MCF 10A (cell line): ENCODE measurements around the genes PHGDH, FAM72C, PDZK1, CD160 and ANKRD35.

- PRO-cap = bidirectional peak, plus-strand start at chr1:119711936, minus-strand start at chr1:119711762
- RRBS = no CpG with 5 or more reads among the region's 23 CpGs
Observed at GRCh38 chr1:119711606-119712182, at the start of gene PHGDH. TSS of gene PHGDH (plus strand) at chr1:119711934.

DNA sequence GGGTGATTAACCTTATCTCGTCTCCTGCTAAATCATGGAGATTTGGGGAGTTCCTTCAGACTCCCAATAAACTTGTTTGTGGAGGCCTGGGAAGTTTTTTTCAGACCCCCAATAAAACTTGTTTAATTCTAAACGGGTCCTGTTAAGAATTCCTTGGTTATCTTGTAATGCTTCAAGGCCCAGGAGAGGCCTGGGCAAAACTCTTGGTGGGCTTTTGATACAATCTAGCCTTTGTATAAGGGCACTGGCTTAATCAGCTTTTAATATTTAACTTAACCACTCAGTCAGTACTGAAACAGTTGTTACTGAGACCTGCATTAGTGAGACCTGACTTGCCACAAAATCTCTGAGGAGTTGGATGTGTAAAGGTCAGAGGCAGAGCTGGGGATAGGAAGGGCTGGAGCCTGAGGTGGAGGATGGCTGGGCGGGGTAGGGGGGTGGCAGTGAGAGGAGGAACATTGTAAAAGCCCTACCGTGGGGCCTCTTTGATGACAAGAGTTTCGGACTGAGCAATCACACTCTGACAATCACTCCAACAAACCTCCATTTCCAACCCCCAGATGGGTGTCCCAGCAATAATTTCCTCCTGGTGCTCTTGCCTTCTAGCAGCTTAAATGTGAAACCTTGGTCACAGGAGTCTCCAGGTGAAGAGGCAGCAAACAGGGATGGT lies 6.3 kb upstream of the HMGCS2 start:
- PRO-cap = no peak
- RRBS = no CpG with 5 or more reads among the region's 5 CpGs

- PRO-cap = no peak
- RRBS = no CpG with 5 or more reads among the region's 12 CpGs
Observed at GRCh38 chr1:119779746-119780637, 11.3 kb upstream of the HMGCS2 start.

DNA sequence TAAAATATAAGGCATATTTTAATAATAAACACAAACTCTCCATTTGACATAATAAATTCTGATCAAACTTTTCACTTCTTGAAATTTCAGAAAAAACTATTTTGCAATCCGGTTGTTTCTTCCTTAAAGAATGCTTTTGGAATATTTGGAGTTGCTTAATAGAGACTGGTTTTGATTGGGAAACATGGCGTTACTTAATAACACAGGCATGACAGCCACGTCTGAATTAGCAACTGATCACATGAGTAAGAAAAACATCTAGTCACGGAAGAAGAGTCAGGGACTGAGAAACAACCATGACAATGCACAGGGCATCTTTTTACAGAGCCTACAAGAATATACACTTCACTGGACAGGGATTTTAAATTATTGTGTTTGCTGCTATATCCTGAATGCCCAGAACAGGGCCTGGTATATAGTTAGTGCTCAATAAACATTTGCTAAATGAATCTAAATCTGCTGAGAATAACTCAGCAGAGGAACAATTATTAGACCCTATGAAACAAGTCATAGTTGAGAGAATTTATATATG lies 18.2 kb downstream of the SEC22B start:
- PRO-cap = unidirectional peak, plus-strand start at position 265 of the sequence
- RRBS = no CpG with 5 or more reads among the region's 4 CpGs

DNA sequence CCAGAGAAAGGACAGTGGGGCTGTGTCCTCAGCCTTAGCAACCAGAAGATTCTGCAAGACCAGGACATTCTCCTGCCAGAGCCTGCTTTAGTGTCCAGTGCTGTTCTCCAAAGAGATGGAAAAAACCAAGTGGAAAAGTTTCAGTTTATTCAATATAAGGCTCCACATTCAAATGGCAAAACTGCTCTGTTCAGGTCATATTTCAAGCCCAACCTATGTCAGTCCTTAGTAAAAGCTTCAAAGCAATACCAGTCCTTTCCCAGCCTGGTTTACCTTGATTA lies 132.6 kb upstream of the NOTCH2NLR start:
- PRO-cap = no peak

DNA sequence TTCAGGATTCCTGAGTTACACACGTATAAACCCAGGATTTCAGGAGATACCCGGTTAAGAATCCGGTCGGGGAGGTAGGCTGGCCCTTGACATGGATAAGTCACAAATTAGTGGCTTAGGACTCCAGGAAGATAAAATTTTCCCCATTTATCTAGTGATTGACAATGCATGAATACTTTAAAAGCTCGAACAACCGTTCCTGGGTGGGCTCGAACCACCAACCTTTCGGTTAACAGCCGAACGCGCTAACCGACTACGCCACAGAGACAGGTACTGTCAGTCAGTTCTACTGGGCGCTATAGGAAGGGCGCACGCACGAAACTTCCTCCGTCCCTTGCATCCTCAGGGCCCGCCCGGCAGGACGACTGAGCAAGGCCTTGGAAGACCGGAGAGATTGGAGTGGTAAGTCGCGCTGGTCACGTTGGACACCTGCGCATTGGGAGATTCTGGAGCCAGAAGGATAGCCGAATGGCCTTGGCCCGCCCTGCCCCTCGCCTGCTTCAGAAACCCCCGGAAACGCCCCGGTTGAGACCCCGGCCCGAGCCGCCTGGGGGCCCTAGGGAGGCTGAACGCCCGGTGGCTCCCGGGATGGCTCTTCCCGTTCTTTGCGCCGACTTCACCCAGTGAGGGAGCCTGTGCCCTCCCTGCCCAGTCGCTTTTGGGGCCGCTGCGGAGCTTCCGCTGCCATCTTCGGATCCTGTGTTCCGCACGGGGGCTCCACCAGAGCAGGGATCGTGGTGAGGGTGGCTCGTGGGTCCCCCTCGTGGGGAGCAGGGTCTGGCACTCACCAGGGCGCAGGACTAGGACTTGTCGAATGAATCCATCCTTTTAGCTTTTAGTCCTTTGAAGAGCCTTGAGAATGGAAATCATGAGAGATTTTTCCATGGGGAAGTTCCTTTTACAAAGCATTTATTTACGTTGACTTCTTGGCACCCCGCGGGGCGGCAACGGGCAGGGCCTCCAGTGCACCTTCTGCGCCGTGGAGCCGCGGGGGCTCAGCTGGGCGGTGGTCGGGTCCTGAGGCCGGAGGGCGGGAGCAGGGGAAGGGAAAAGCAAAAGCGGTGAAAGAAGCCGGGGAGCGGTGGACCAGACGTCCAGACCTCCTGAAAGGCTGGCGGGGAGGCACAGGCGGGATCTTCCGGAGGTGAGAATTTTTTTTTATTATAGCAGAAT lies 45.1 kb upstream of the PPIAL4A start:
- PRO-cap = bidirectional peak, plus-strand start at position 251 of the sequence, minus-strand start at position 275 of the sequence; bidirectional peak, plus-strand start at position 761 of the sequence, minus-strand start at position 625 of the sequence
- RRBS = no CpG with 5 or more reads among the region's 73 CpGs

DNA sequence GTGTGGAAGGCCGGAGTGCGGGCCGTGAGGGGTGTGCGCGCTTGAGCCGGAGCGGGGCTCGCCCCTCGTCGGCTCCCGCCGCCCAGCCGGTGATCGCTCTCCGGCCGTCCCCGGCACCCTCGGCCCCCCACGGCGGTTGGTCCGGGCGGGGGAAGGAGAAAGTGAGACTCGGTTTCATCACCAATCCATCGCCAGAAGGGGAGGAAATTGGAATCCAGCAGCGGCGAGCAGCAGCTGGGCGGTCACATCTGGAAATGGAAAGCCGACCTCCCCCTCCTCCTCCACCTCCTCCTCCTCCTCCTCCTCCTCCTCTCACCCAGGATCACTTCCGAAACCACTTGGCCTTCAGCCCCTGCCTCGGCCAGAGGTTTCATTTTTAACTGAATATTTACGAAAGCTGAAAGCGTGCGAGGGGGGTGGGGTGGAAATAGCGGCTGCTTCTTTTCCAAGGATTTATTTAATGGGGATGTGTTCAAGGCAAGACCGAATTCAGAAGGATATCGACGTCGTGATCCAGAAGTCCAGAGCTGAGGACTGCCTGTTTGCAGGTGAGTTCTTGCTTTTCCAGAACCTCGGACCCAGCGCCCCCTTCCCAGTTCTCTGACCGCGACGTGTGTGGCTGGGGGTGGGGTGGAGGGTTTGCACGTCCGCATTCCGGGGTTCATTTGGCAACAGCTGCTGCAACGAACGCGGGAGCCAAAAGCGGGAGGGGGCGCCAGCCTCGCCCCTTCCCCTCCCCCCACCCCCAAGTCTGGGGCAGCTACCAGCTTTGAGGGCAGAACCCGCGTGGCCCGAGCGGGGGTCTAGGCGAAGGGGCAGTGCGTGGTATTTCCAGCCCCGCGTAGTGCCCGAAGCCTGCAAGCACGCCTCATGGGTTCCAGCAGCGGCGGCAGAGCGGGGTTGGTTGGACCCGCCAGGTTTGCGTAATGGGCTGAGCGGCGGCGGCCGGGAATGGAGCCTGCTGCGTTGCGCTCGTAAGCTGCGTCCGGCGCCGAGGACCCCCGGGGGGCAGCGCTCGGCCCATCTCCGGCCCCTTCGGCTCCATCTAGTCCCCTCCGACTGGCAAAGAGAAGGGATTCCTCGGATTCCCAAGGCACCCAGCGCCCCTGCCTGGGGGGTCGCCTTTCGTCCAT lies 23.7 kb downstream of the PPIAL4A start:
- PRO-cap = bidirectional peak, plus-strand start at position 191 of the sequence, minus-strand start at position 200 of the sequence
- RRBS = no CpG with 5 or more reads among the region's 88 CpGs

DNA sequence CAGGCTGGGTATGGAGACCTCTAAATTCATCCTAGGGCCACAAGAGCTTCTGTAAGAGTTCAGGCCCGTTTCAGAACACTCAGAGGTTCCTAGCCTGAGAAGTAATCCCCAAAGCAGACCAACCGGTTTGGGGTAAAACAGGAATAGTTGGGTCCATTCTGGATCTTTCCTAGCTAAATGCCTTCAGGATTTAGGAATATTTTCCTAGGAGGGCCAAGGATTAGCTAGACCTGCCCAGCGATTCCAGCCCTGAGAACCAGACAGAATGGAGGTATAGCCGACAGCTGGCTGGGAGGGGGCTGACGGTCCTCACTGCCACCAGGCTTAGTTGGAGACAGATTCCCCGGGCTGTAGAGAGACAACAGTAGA lies 85.8 kb downstream of the FAM72B start:
- PRO-cap = no peak
- RRBS = no CpG with 5 or more reads among the region's 6 CpGs

DNA sequence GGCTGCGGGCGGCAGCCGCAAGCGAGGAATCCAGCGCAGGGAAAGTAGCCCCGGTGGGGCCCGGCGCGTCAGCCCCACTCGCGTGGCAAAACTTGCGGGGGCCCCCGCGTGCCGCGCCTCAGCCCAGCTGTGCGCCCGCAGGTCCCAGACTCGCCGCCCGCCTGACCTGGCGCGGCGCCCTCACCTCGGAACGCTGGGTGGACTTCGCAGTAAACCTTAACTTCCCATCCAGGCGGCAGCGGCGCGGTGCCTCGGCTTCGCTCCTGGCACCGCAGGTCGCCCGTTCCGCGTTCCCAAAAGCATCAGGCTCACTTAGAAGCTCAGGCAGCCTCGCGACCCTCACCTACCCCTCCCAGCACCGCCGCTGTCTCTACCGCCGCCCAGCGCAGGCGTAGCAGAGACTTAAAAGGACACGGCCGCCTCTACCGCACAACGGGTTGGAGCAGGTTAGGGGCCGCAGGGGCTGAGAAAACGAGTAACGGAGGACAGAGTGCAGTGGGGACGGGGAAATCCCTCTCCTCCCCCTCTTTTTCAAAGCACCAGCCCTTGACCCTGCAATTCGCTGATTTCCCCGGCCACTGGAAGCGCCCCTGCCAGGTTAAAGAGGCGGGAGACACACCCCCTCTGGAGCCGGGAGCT lies 262.6 kb downstream of the H3-7 start:
- PRO-cap = bidirectional peak, plus-strand start at position 430 of the sequence, minus-strand start at position 180 of the sequence
- RRBS = 22% methylated on average over 2 of the region's 59 CpGs

- PRO-cap = no peak
- RRBS = no CpG with 5 or more reads among the region's 36 CpGs
Observed at GRCh38 chr1:143884917-143885282, 20.9 kb downstream of the H3-7 start.

DNA sequence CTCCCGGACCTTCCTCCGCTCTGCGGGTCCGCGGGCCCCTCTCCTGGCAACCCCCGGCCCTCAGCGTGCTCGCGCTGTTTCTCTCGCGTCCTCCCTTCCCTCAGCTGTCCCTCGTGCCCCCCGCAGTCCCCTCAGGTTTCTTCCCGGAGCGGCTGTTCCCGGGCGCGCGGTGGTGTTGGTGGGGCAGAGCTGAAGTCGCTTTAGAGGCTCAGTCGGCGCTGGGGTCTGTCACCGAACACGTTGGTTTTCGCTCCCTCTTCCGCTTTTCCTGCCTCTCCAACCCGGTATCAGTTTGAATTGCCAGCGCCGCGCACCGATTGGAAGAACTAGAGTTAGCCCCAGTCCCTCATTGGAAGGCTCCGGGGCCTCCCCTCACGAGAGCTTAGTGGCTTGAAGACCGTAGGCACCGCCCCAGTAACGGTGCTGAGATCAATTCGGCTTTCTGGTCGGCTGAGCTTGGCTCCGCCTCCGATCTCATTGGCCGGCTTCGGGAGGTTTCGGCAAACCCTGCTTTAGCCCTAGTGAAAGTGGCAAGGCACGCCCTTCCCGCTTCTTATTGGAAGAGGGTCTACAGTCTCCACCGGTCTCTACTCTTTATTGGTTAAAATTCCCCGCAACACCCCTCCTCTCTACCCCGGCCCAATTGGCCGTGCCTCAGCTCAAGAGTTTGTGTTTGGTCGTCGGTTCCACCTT lies at the start of gene FAM72C:
FAM72C (minus strand) TSS at position 270 of the 693 bp plus-strand sequence.
- PRO-cap = no peak
- RRBS = no CpG with 5 or more reads among the region's 51 CpGs

DNA sequence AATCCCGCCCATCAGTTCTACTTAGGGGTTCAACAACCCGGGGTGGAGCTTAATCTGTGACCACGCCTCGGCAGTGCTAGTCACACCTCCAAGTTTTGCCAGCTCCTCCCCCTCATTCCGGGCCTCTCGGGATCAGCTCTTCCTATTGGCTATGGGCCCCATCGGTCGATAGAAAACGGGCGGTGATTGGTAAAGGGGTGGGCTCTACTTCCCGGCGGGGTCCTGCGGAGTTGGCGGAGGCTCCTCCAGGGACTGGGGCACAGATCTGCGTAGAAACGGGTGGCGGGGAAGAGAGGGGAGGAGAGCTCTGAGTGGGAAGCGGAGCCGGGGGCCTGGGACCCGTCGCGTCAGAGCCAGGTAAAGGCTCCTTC lies 609 bp upstream of the FAM72C start:
- PRO-cap = no peak
- RRBS = no CpG with 5 or more reads among the region's 22 CpGs

- PRO-cap = no peak
- RRBS = no CpG with 5 or more reads among the region's 63 CpGs
Observed at GRCh38 chr1:144077007-144077520, 105.3 kb upstream of the FAM72C start.

GRCh38 chr1:145707110-145707986 lies at the start of gene PDZK1:
TSS of gene PDZK1 (minus strand) at chr1:145707368.
- PRO-cap = no peak
- RRBS = 73% methylated on average over 1 of the region's 11 CpGs

DNA sequence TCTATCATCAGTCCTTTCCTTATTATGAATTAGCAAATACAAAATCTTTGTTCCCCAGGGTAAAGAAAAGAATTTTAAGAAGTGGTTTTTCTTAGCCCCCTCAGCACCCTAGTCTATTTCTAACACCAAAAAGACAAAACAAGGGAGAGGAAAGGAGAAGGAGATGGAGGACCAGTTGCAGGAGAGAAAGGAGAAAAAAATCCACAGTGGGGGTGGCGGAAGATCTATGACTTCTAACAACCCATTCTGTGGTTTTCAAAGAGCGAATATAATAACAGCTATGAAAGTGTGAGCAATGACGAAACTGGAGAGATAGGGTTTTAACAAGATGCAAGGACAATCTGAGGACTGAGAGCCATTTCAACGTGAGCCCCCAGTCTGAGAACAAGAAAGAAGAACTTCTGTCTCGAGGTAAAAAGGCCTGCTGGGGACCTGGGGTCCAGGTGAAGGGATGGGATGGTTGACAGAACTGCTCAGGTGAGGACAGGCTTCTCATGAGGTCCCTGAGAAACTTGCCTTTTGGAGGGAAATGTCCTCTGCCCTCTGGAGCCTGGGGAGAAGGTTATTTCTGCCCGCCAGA lies at the start of gene CD160:
CD160 (plus strand) TSS at position 351 of the 580 bp plus-strand sequence.
- PRO-cap = no peak
- RRBS = no CpG with 5 or more reads among the region's 6 CpGs

GRCh38 chr1:145777234-145777973 lies 46.5 kb downstream of the RNF115 start:
- PRO-cap = no peak
- RRBS = no CpG with 5 or more reads among the region's 1 CpG

GRCh38 chr1:145788694-145789230 lies 35.1 kb downstream of the RNF115 start:
- PRO-cap = no peak
- RRBS = no CpG with 5 or more reads among the region's 4 CpGs

DNA sequence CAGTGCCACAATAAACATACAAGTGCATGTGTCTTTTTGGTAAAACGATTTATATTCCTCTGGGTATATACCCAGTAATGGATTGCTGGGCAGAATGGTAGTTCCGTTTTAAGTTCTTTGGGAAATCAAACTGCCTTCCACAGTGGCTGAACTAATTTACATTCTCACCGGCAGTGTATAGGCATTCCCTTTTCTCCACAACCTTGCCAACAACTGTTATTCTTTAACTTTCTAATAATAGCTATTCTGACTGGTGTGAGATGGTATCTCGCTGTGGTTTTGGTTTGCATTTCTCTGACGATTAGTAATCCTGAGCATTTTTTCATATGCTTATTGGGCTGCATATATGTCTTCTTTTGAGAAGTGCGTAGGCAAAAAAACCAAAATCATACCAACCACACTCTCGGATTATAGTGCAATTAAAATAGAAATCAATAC lies 5.8 kb downstream of the RNF115 start:
- PRO-cap = unidirectional peak, plus-strand start at position 226 of the sequence
- RRBS = no CpG with 5 or more reads among the region's 7 CpGs

GRCh38 chr1:145885617-145886468 lies at the start of gene ANKRD35:
TSS of gene ANKRD35 (minus strand) at chr1:145885866.
- PRO-cap = no peak
- RRBS = 3% methylated on average over 12 of the region's 47 CpGs

DNA sequence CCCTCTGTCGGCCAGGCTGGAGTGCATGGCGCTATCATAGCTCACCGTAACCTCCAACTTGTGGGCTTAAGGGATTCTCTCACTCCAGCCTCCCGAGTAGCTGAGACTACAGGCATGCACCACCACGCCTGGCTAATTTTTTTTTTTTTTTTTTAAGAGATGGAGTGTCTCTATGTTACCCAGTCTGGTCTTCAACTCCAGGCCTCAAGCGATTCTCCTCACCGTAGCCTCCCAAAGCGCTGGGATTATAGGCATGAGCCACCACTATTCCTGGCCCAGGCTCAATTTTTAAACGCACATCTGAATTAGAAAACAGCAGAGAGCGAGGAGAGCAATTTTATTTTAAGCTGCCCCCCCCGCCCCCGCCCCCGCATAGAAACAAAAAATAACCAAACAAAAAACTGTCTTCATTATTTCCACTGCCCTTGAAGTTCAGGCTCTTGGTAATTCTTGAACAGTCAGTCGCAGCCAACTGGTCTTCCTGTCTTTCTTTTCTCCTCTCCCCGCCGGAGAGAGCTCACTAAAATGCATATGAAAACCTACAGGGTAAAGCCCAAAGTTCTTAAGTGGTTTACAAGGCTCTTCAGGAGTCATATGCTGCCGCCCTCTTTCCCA lies 958 bp upstream of the ANKRD35 start:
- PRO-cap = no peak
- RRBS = no CpG with 5 or more reads among the region's 17 CpGs